Left common carotid artery plus branches (tissue), 1 donor: ENCODE data around the genes CRTC1 and NR2C2AP.

- PRO-cap, result no peak
Measured at GRCh38 chr19:18476580-18477253, 38.8 kb upstream of the ISYNA1 start.

GRCh38 chr19:18479784-18480733, 41.8 kb downstream of the ELL start:
- PRO-cap, result no peak

GRCh38 chr19:18487919-18488782, 33.7 kb downstream of the ELL start:
- PRO-cap, result no peak

- PRO-cap, result no peak
Measured at GRCh38 chr19:18488783-18489940, 32.7 kb downstream of the ELL start.

DNA sequence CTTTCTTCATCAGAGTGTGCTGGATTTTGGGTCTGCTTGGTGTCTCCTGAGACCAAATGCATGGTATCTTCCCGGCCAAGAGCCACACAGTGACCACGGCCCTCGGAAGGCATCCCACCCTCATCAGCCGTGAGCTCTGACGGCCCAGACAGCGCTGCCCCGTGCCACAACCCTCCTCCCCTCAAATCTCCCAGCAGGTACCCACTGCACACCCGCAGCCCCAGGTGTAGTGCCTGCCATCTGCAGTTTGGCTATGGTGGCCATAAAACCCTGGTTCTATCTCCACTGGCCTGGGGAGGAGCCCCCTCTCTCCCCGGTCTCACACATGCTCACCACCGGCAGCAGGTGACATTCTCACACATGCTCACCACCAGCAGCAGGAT, 31.3 kb downstream of the ELL start:
- PRO-cap, result no peak

DNA sequence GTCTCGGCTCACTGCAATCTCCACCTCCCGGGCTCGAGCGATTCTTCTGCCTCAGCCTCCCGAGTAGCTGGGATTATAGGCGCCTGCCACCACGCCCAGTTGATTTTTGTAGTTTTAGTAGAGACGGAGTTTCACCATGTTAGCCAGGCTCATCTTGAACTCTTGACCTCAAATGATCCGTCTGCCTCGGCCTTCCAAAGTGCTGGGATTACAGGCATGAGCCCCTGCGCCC, 653 bp downstream of the UBA52 start:
- PRO-cap, result no peak

DNA sequence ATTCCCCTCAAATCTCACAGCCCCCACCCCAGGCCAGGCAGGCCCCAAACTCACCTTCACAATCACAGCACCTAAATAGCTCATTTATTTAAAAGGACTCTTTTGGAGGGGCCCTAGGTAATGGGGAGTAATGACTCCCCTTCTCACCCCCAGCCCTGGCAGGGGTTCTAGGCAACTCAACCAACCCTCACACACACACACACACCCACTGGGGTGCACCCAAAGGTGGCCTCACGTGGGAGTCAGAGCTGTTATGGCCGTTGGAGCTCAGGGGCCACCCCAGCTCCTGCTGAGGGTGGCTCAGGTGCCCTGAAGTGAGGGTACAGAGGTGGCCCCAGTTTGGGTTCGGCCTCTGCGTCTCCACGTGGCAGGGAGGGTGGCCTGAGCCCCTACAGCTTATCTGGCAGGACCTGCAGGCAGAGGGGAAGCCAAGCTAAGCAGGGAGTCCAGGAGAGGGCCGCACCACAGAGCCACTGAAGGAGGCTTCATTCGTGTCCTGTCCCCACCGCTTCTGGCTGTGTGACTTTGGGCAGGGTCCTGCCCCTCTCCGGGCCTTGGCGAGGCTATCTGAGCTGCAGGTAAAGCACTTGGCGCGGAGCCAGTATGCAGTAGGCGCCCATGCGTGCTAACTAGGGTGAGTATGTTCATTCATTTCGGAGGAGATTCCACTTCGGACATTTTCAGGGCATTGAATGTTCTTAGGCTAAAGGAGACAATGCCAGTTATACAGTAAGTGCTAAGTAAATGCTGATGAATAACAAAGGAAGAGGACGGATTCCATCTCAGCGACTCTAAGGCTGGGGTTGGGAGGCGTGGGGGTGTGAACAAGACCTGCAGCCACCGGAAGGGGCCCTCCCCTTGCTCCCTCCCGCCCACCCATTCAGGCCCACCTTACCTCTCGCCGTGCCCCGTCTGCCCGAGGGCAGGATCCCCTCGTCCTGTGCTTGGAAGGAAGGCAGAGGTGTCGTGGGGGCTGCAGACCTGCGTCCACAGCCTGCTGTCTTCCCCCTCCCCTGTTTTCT, 4.9 kb downstream of the REX1BD start:
- PRO-cap, result no peak

- PRO-cap, result no peak
Measured at GRCh38 chr19:18604524-18604801, 2.1 kb downstream of the CRLF1 start.

- PRO-cap, result no peak
Measured at GRCh38 chr19:18629446-18630176, 7.2 kb upstream of the KLHL26 start.

- PRO-cap, result unidirectional peak, minus-strand start at chr19:18645401
Measured at GRCh38 chr19:18645097-18645730, 8.4 kb downstream of the KLHL26 start.

GRCh38 chr19:18683158-18684196, at the start of gene CRTC1:
Gene CRTC1 (plus strand): TSS chr19:18683680.
- PRO-cap, result bidirectional peak, plus-strand start at chr19:18683674, minus-strand start at chr19:18683468

- PRO-cap, result no peak
Measured at GRCh38 chr19:18853901-18854371, 22.2 kb downstream of the UPF1 start.

DNA sequence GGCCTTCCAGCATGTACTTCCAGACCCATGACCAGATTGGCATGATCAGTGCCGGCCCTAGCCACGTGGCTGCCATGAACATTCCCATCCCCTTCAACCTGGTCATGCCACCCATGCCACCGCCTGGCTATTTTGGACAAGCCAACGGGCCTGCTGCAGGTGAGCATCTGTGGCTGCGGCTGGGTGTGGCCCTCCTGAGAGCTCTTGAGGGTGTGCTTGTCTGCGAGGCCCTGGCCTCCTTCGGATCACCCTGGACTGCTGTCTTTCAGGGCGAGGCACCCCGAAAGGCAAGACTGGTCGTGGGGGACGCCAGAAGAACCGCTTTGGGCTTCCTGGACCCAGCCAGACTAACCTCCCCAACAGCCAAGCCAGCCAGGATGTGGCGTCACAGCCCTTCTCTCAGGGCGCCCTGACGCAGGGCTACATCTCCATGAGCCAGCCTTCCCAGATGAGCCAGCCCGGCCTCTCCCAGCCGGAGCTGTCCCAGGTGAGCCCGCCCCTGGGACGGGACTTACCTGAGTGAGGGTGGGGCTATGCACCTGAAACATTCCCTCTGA, 30.6 kb downstream of the CERS1 start:
- PRO-cap, result no peak

DNA sequence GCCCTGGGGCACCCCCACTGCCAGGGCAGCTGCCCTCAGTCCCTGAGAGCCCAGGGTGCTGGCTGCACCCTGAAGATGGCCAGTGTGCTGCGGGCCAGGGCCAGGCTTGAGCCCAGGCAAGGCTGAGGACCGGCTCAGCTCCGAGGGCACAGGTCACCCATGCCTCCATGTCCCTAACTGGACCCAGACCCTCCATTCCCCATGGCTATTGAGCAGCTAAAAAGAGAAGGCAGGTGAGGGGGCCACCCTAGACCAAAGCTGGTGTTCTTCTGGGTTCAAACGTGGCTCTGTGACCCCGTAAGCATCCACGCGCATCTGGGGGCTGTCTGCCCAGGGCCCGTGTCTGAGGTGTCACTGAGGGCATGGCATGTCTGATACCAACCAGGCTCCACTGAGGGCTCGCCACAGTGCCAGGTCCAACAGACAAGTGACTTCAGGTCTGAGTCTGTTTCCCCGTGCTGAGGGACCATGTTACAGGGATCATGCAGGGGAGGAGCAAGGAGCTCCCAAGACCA, 11.6 kb downstream of the COPE start:
- PRO-cap, result no peak

DNA sequence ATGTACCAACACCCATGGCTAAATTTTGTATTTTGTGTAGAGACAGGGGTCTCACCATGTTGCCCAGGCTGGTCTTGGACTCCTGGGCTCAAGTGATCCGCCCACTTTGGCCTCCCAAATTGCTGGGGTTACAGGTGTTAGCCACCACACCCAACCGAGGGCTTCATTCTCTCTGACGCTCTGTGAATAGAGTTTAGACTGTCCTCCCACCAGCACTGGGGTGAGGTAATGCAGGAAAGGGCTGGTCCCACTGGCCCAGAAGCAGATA, 31.8 kb upstream of the HOMER3 start:
- PRO-cap, result no peak

DNA sequence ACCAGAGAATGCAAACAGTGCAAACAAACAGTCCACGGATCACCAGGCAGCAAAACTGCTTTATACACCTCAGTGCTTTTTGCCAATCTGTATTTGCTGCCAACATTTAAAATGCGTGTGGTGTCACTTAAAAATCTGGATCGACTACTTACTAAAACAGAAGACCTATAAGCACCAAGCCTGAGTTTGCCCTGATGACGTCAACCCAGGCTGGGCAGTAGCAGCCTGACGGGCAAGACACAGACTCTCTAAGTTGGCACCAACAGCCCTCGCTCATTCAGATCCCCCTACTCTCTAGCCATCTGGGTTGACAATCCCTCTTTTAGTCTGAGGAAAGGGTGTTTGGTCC, 7.1 kb downstream of the SUGP2 start:
- PRO-cap, result no peak

GRCh38 chr19:19106150-19106685, 32.1 kb downstream of the TMEM161A start:
- PRO-cap, result no peak

DNA sequence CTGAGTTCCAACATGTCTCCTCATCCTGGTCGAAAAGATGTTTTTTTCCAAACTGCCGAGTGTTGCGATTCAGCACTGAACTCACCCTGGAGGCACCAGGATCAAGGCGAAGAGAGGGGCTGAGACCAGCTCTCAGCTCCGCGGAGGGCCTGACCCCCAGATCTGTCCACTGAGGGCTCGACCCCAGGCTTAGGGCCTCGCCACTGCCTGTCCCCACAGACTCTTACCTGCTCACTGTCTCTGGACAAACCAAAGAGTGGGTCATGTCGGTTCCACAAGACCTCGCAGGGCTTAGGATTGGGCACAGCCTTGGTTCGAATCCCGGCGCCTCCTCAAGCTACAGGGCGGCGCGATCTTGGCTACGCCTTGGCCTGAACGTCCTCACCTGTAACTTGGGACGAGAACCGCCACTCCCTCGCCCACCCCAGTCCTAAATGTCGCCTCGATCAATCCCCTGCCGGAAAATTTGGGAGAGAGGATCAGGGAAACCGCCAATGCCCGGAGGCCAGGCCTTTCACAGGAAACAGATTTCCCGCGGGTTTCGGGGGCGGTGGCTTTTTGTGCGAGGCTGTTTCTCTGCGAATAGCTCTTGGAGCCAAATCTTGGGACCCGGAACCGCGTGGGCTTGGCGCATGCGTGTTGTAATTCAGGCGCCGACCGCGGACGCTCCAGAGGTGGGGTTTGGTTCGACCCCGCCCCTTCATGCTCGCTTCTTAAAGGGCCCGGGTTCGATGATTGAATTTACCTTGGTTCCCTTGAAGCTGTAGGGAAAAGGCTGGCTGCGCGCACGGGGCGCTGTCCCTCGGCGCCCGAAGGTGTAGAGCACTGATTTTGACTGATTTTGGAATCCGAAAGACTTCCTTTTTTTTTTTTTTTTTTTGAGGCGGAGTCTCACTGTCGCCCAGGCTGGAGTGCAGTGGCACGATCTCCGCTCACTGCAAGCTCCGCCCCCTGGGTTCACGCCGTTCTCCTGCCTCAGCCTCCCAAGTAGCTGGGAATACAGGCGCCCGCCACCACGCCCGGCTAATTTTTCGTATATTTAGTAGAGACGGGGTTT, at the start of gene NR2C2AP:
NR2C2AP (minus strand) TSS at position 619 of the 1,057 bp plus-strand sequence.
- PRO-cap, result no peak

- PRO-cap, result no peak
Measured at GRCh38 chr19:19296893-19297718, 23.2 kb downstream of the SUGP1 start.

GRCh38 chr19:19342897-19343732, 22.5 kb downstream of the MAU2 start:
- PRO-cap, result no peak